Mononuclear cell (primary cell): ENCODE measurements around a stretch of chr5.

DNA sequence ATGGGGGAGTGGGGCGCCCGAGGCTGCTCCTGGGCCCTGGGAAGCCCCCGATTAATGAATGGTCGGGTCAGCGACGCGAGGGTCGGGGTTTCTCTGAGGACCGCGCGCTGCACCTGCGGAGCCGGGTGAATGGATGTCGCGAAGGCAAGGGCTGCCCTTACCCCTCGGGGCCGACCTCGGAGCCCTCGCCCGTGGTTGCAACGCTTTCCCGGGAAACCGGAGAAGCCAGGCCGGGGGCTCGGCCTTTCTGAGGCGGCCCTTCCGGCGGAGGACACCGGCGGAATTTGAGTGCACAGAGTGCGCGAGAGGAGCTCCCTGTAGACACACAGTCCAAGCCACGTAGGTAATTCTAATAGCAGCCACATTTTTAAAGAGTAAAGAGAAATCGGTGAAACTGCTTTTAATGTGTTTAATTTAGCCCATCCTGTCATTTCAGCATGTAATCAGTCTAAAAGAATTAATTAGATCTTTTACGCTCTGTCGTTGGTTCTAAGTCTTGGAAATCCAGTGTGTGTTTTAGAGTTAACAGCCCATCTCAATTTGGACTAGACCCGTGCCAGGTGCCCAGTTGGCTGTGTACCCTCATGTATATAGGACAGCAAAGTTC, 551 bp upstream of the ZNF622 start:
- RRBS, result 1% methylated on average over 8 of the region's 37 CpGs

GRCh38 chr5:16522144-16522535, 56.5 kb upstream of the ZNF622 start:
- RRBS, result no CpG with 5 or more reads among the region's 3 CpGs

DNA sequence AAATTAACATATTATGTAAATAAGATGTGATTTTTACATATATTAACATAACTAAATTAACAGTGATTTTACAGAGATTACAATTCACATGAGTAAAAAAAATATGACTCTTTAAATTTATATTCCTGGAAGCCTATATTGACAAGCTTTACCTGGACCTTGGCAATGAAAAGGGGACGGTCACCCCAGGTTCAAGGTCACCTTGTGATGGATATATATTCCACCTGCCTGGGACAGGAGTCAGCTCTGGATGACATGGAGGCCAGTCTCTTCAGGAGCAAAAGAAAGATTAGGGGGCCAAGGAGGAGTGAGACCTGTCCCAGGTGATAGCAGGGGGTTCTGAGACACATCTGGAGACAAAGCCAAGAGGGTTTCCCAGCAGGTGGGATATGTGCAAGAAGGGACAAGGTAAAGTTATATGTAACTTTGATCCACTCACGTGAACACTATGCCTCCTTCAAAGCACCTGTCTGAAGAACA, 62.7 kb upstream of the ZNF622 start:
- RRBS, result no CpG with 5 or more reads among the region's 2 CpGs

GRCh38 chr5:16574678-16575206, 42.1 kb downstream of the RETREG1 start:
- RRBS, result no CpG with 5 or more reads among the region's 3 CpGs

- RRBS, result no CpG with 5 or more reads among the region's 5 CpGs
These were observed 10.0 kb upstream of the RETREG1 start for GRCh38 chr5:16626698-16627345.

DNA sequence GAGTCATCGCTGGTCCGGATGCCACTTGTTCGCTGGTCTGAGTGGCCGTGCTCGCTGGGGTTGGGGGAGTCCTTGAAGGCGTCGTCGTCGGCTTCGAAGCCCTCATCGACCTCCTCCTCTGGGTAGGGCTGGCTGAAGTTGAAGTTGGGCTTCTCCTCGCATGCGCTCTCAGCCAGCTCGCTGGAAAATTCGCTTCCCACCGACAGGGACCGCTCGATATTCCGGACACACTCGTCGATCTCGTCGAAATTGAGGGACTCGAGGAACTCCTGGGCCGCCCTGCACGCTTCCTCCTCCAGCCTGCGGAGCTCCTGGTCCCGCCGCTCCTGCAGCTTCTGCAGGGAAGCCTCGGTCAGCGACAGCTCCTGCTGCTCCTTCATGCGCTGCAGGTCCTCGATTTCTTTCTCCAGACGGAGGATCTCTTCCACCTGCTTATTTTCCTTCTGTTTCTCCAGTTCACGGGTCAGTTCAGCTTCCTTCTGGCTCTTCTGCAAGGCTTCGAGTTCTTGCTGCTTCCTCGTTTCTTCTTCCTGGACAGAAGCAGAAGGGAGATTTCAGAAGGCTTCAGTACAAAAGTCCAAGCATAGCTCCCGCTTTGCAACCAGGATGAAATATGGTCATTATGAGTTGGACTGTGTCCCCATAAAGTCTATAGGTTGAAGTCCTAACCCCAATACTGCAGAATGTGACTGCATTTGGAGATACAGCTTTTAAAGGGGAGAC, 84.7 kb upstream of the RETREG1 start:
- RRBS, result 100% methylated on average over 2 of the region's 38 CpGs

GRCh38 chr5:16874316-16875089, 61.6 kb downstream of the MYO10 start:
- RRBS, result no CpG with 5 or more reads among the region's 9 CpGs

DNA sequence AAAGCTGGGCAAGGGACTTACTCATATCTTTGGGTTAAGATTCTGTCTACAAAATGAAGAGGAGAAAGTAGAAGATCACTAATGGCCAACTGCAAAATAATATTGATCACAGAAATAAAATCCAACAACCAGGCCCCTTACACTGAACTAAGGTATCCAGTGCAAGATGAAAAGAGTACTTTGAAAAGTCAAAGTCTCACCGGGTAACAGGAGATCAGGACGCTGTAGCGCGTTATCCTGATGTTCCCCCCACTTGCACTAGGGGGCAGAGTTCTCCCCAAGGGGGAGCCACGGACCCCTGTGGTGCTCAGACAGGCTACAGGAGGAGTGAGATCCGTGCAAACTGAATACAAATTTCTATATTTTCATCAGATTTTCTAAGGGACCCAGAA, 2.1 kb downstream of the MYO10 start:
- RRBS, result no CpG with 5 or more reads among the region's 6 CpGs

DNA sequence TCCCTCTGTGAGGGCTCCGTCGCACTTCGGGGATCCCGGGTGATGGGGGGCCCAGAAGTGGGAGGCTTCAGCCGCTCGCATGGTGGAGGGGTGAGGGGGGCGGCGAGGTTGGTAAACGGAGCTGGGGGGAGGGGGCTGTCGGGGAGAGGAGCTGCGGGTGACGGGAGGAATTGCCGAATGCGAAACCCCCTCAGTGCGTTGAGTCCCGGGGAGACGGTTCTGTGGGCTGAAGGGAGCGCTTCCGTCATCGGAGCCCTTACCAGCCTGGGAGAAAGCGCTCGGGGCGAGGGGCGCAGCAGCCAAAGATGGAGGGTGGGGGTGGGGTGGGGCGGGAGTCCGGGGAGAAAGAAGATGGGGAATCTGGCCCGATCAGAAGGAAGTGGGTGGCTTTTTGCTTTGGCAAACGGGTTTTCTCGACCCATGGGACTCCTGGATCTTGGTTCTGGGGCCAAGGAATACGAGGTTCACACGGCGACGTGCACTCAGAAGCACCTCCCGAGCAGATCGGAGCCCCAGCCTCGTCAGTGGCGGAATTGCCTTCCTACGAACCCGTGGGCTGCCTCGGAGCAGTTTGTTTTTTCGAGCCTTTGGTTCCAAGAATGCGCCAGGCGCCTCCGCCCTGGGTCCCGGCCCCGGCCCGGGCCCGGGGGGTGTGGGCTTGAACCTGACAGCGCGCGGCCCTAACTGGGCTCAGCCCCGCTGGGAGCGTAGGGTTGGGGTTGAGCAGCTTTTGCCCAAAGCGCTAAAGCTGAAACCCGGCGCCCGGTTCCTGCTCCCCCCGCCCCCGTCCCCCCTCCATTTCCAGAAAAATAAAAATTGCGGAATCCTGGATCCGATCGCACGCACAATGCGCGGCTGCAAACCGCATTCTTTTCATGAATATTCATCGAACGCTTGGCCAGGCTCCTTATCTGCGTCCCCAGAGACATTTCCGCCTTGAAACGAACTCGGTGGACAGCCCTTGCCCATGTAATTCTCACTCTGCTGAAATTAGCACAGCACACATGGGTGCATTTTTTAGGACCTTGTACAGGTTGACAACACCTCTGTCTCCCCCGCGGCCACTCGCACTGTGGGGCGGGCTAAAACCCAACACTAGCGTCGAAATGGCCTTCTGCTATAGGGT, 895 bp downstream of the BASP1 start:
- RRBS, result 6% methylated on average over 10 of the region's 78 CpGs

DNA sequence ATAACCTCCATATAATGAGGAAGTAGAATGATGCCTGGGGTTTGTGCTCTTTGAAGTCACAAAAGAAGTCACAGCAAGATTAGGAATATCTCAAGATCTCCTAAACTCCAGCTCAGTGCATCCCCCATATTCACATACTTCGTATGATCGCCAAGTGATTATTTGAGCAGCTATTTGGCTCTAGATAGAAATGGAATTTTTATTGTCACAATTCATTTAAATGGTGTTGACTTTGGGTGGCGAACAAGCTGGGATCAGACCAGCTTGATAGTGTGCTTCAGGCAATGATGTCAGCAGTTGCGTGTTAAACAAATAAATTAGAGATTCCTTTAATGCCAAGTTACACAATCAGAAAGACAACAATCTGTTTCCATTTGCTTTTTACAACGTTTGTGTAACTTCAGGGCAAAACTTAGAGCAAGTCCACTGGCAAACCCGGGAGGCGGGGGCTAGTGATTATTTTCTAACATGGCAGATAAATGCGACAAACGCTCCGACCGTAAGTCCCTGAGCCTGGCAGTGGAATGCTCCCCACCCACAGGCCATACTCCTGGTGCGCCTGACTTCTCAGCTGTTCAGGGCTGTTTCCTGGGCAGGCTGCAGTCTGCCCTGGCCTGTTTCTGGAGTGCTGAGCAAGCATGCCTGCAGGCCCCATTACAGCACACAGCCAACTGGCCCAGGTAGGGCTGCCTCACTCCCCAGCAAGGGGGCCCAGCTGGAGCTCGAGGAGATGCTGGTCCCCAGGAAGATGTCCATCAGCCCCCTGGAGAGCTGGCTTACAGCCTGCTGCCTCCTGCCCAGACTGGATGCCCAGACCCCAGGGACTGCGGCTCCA, 88.6 kb downstream of the BASP1 start:
- RRBS, result no CpG with 5 or more reads among the region's 14 CpGs

DNA sequence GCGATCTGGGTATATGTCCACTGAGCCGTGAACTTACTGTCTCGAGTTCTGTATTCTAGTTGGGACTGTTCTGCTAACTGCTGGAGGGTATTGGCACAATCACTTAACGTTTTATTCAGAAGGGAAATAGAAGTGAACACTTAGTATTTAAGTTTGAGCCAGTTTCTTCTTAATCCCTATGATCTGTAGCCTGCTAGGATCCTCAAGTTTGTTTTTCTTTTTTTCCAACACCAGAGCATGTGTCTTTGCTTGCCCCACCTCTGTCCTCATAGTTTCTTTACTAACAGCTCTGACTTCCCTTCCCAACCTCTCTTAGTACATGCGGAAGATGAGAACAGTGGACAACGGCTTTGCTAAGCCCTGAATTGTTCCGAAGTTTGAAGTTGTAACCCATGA, 55.6 kb downstream of the H3Y2 start:
- RRBS, result no CpG with 5 or more reads among the region's 7 CpGs

DNA sequence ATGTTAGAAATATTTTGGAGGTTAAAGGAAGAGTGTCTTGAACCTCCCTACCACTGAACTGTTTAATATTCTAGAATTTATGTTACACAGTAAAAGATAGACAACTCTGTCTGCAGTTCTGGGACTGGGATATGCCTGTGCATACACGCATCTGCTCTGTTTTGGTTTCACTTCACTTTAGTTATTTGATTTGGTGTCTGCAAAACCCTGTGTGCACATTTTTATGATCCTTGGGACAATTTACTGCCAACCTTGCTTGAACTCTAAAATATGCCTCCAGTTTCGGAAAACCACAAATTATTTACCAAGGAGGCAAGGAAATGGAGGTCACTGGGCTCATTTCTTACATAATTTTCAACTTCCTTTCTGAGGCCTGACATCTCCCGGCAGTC, 55.2 kb downstream of the H3Y2 start:
- RRBS, result no CpG with 5 or more reads among the region's 3 CpGs

DNA sequence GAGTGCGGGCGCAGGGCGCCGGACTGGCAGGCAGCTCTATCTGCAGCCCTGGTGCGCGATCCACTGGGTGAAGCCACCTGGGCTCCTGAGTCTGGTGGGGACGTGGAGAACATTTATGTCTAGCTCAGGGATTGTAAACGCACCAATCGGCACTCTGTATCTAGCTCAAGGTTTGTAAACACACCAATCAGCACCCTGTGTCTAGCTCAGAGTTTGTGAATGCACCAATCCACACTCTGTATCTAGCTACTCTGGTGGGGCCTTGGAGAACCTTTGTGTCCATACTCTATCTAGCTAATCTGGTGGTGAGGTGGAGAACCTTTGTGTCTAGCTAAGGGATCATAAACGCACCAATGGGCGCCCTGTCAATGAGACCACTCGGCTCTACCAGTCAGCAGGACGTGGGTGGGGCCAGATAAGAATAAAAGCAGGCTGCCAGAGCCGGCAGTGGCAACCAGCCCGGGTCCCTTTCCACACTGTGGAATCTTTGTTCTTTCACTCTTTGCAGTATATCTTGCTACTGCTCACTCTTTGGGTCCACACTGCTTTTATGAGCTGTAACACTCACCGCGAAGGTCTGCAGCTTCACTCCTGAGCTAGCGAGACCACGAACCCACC, 699.8 kb downstream of the CDH18 start:
- RRBS, result no CpG with 5 or more reads among the region's 19 CpGs

- RRBS, result no CpG with 5 or more reads among the region's 8 CpGs
These were observed 624.9 kb upstream of the CDH18 start for GRCh38 chr5:20612965-20613293.

- RRBS, result no CpG with 5 or more reads among the region's 2 CpGs
These were observed 379.0 kb downstream of the PRDM9 start for GRCh38 chr5:23886426-23886713.

- RRBS, result no CpG with 5 or more reads among the region's 15 CpGs
These were observed 191.4 kb downstream of the CDH9 start for GRCh38 chr5:26846835-26847461.

- RRBS, result 91% methylated on average over 3 of the region's 28 CpGs
These were observed 1771.9 kb upstream of the CDH9 start for GRCh38 chr5:28810235-28810734.

- RRBS, result no CpG with 5 or more reads among the region's 3 CpGs
These were observed 1092.7 kb upstream of the CDH6 start for GRCh38 chr5:30100774-30101295.

- RRBS, result no CpG with 5 or more reads among the region's 4 CpGs
These were observed 75.2 kb downstream of the CDH6 start for GRCh38 chr5:31268645-31269156.

DNA sequence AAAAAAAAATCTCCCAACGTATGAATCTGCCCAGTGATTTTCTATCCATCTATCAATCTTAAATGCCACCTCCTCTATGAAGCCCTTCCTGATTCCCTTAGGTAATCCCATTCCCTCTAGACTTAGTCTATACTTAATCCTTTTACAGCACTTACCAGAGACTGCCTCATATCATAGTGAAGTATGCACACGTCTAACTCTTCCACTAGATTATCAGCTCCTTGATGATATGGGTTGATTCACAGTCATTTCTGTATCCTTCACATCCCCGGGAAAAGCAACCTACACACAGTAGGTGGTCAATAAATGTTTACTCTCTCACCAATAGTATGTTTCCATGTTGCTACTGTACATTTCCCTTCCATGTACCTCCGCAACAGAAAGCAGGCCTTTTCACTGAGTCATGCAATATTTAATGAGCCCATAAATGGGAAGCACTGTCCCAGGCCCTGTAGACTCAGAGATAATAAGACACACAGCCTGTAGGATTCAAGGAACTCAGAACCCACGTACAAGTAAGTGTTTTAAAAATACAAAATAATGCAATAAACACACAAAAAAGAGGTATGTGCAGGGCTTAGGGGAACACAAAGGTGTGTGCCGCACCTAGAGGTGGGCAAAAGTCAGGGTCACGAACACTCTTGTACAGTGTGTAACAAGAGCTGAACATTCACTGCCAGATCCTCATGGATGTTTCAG, 1.1 kb downstream of the DROSHA start:
- RRBS, result no CpG with 5 or more reads among the region's 7 CpGs